Placental pericyte (primary cell): ENCODE measurements around the gene COA6.

- CAGE, long polyA plus RNA, result no peak
Observed at GRCh38 chr1:234372840-234373816, at the start of gene COA6. COA6 (plus strand) TSS chr1:234373456.

DNA sequence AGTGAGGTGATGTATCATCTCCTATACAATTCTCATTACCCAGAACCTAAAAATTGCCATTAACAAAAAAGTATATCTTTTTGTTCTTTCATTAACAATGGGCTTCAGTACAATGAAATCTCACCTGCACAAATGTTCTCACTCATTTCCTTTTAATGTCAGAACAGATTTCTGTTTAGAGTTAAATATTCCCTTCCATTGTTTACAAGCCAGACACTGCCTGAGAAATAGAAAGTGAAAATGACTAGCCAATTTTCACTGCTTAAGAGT, 27.4 kb downstream of the COA6 start:
- CAGE, long polyA plus RNA, result no peak

- CAGE, long polyA plus RNA, result no peak
Observed at GRCh38 chr1:234498860-234499691, 20.1 kb upstream of the TARBP1 start.

DNA sequence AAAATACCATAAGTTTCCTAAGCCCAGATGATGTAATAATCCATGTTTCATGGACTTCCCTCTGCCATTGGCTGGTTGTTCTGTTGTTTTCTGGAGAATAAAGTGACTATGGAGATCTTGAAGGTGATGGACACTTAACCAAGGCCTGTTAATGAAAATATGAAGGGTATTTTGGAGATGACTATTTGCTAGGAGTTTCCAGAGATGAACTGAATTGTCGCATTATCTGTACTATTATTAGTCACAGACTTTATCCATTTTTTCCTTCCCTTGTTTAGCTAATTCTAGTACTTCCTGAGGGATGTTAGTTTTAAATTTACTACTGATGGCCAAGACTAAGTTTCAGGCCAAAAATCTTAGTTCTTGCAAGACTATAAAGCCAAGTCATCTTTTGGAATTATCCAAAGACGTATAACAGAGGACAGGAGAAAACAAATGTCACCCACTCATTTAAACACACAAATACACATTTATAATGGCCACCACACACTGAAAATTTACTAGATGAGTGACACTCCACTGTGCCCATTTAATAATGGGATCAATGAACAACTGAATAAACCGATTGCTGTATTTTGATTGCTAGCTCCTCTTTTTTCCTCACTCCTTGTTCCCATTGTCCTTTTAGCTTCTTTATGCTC, 24.6 kb upstream of the TARBP1 start:
- CAGE, long polyA plus RNA, result no peak

DNA sequence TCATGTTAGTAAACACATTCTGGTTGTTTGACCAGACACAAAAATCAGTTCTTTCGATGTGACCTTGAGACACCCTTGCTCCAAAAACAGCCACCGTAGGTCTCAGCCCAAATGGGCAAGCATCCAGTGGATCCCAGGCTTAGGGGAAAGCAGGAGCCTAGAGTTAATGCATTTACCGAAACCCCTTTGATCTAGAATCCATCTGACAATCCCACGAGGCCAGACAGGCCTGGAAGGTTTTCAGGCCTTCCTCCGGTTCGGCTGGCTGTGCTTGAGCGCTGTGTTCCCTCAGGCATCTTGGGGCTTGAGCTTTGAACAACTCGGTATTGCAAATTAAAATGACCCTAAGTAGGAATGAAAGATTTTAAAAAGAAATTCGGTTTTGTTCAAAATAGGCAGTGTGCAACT, 47.5 kb downstream of the IRF2BP2 start:
- CAGE, long polyA plus RNA, result no peak

DNA sequence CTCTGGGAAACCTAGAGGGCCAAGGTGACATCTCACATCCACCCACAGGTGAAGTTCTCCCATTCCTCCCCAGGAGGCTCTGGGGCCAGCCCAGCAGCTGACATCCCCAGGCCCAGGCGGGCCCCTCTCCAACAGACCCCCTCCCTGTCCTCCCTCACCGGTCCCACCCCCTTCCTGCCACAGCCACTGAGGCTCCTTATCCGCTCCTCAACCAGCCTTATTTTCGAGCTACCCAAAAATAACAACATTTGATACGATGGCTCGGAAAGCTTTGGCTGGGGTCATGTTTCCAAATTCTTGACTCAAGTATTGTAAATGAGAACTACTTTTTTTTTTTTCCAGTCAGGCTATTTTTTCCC, 27.4 kb downstream of the IRF2BP2 start:
- CAGE, long polyA plus RNA, result no peak

- CAGE, long polyA plus RNA, result no peak
Observed at GRCh38 chr1:234606916-234607783, 2.8 kb downstream of the IRF2BP2 start.

GRCh38 chr1:234611626-234612378, 1.8 kb upstream of the IRF2BP2 start:
- CAGE, long polyA plus RNA, result no peak

DNA sequence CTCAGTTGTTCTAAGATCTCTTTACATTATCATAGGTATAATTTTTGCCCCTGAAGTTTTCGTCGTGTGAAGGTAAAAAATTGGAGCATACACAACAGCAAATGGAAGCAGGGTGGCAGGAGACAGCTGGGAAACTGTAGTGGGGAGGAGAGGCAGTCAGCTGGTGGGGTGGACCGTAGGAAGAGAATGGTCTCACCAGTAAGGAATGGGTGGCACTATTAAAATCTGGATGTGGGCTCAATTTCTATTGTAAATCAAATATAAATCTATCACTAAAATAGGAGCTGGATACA, 10.3 kb upstream of the IRF2BP2 start:
- CAGE, long polyA plus RNA, result no peak

DNA sequence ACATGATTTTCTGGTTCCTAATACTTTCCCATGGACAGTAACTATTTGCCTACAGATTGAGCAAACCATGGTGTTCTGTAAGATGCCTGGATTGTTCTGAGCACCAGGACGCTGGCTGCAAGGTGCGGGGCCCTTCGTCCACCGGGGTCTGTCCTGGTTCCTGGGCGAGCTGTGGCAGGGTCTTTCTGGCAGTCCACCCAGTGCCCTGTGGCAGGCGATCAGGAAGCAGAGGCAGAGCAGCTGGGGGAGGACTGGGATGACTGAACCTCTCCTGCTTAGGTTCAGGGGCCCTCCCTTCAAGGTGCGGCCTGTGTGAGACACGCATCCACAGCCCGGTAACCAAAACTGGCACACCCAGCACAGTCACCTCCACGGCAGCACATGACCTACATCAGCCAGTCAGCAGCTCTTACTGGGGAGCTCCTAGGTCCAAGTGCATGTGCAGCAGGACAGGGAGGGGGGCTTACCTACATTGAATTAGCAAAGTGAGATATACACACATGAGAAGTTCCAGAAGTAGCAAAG, 51.2 kb upstream of the IRF2BP2 start:
- CAGE, long polyA plus RNA, result no peak

GRCh38 chr1:234670936-234671284, 60.9 kb upstream of the IRF2BP2 start:
- CAGE, long polyA plus RNA, result no peak

DNA sequence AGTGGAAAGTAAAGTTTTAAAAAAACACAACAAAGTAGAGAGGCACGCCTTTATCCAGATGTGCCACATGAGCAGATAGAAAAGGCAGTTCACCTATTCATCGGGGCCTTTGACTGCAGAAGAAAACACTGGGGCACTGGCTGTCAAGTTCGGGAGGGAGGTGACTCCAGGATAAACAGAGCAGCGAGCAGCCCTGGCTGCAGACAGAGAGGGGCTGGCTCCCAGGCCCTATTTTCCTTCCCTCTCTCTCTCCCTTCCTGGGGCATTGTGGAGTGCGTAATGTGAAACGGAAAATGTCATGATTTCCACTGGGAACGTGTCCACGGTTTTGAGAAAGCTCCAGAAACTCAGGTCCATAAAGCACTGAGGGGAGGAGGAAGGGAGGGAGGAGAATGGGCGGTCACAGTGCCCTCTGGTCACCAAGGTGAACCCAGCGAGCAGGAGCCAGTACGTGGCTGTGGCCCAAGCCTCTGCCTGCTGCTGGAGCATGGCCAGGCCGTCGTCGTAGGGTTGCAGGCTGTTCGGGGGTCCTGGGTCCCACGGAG, 114.6 kb upstream of the IRF2BP2 start:
- CAGE, long polyA plus RNA, result no peak

GRCh38 chr1:234746642-234747086, 136.7 kb upstream of the IRF2BP2 start:
- CAGE, long polyA plus RNA, result no peak

GRCh38 chr1:234751065-234751896, 141.3 kb upstream of the IRF2BP2 start:
- CAGE, long polyA plus RNA, result no peak

DNA sequence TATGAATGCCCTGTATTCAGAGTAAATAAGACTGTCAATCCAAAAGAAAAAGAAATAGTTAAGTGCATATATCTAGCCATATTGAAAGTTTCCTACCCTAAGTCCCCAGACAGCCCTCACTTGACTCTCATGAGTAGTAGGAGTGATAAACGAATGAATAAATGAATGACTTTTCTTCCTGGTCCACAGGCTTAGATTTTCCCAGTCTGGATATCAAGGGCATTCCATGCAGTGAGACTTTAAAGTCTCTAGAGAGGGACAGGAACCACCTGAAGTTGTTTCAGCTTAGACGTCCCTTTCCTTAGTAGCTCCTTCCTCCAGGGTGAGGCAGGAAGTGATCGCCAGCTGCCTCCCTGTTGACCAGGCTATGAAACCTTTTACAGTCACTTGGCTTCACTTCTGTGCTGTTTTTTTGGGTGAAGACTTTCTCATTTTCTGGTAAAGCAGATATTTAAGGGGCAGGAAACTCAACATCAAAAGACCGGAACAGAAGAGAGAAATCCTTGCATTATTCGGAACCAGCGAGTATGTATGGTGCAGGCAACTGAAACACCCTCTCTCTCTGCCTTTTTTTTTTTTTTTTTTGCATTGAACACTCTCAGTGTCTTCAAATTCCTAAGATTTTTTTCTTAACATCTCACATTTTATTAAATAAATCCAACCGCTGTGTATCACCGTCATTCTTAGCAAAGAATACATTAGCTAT, 234.5 kb upstream of the IRF2BP2 start:
- CAGE, long polyA plus RNA, result no peak

- CAGE, long polyA plus RNA, result no peak
Observed at GRCh38 chr1:234856576-234857304, 246.8 kb upstream of the IRF2BP2 start.

DNA sequence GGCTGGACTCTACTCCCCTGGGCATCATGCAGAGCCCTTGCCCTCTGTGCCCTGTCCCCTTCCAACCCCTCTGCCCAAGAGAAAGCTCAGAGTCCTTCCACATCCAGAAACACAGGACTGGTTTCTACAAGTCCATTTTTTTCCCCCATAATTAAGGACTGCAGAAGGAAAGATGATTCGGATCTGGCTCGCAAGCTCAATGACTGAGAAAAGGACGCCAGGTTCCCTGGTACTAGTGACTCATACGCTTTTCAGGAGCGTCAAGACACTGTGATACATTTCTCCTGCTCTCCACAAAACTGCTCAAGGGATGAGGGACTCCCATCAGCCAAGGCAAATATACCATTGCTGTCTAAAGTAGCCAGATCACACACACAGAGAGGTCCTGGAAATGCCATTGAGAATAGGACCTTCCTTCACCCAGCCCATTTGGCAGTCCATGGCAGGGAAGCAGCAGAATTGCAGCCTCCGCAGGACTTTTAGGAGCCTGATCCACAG, 253.5 kb upstream of the IRF2BP2 start:
- CAGE, long polyA plus RNA, result no peak

- CAGE, long polyA plus RNA, result no peak
Observed at GRCh38 chr1:234961704-234963085, 166.4 kb downstream of the TOMM20 start.

DNA sequence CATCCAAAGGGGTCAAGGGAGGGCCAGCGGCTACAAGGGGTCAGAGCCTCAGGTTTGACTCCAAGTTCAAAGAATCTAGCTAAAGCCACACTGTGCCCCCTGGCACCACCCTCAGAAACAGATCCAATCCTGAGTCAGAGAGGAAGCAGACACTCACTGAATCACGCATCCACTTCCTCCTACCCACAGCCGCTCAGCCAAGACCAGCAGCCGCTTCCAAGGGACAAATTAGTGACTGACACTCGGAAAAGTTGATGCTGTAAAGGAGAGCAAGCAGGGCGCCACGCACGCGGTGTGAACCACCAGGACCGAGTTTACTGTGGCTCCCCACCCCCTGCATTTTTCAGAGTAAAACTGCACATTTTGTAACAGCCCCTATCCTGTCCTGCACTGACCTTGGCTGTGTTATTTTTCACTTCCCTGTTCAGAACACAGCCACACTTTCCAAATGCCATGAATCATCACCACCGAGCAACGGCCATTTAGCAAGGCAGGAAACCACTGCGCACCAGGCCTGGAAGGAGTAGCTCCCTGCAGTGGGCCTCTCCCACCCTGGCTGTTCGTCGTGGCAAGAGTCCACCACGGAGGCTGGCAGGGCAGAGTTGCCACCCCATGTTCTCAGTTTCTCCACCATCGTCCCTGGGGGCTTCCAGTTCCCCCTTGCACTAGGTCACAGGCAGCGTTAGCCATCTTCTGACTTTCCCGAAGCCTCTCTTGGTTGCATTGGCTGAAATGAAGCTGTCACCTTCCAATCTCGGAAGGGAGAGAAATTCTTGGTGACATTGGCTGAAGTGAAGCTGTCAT, 147.7 kb downstream of the TOMM20 start:
- CAGE, long polyA plus RNA, result no peak

DNA sequence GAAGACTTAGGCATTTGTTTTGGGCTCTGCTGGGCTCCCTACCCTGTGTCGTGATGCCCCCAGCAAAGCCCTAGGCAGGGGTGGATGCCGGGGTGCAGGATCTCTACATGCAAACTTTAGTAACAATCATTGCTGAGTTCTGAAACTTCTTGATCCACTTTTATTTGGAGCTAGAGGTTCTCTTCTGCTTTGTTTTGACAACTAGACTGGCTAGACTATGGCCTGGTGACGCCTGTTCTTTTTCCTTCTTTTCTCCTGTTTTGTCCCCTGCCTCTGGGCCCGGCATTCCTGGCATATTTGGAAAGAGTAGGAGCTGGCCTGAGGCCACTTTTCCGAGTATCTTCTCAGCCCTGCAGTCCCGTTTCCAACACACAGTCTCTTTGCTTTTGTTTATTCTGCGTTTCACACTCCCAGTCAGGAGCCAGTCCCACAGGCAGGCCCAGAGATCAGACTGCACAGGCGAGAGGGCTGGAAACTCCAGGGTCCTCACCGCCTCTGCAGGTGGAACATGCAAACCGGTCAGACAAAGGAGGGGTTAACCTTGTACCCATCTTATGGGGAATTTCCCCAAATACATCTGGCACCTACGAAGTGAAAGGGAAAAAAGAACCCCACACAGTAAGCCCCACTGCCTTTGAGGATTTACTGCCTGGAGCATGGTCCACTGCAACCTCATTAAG, 141.2 kb downstream of the TOMM20 start:
- CAGE, long polyA plus RNA, result no peak